NT2/D1 (cell line): ENCODE measurements around the genes PTCH1 and ERCC6L2.

DNA sequence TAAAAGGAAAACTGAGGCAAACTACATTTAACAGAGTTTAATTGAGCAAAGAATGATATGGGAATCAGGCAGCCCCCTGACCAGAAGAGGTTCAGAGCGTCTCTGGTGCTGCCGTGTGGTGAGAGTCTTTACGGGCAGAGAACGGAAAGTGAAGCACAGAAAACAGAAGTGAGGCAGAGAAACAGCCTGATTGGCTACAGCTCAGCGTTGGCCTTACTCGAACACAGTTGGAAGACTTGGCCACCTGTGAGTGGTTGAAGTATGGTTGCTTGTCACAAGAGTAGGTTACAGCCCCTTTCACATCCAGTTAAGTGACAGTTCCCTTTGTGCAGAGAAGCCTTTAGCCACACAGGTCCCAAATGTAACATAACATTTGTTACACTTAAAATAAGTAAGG, 16.9 kb upstream of the FBP1 start:
- RRBS, 2 experiments, result no CpG with 5 or more reads among the region's 6 CpGs

GRCh38 chr9:94925569-94926466, 199.3 kb downstream of the AOPEP start:
- RRBS, 2 experiments, result no CpG with 5 or more reads among the region's 12 CpGs

DNA sequence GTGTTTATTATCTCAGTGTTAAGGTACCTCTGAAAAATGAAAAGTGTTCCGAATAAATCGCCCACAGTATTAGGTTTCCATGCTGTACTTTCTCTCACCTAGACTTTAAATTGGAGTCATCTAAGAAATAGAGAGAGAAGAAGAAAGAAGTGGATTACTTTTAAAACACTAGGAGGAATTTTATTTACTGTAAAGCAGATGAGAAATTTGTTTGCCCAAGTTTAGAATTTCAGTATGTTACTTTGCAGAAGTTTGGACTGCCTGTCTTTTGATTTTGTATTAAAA, 279.3 kb downstream of the AOPEP start:
- RRBS, 2 experiments, result no CpG with 5 or more reads among the region's 2 CpGs

DNA sequence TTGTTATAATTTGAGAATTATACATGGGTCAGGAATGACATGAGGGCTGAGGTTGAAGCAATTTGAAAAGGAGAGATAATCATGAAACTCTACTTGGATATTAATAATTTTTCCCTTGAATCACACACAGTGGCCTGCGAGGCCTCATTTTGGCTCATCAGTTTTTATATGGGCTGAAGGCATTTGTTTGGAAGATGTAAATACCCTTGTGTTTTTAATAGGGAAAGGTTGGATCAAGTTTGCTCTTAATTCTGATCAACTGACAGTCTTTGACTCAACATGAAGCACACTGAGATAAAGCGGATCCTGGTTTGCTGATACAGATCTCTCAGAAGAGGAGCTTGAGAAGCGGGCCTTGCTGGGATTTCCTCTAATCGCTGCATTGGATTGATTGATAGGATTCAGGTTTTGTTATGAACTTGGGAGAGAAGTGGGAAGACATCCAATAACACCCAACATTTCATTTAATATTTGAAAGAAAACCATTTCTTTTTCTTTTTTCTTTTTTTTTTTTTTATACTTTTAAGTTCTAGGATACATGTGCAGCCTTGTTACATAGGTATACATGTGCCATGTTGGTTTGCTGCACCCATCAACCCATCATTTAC, 282.9 kb downstream of the FANCC start:
- RRBS, 2 experiments, result no CpG with 5 or more reads among the region's 4 CpGs

DNA sequence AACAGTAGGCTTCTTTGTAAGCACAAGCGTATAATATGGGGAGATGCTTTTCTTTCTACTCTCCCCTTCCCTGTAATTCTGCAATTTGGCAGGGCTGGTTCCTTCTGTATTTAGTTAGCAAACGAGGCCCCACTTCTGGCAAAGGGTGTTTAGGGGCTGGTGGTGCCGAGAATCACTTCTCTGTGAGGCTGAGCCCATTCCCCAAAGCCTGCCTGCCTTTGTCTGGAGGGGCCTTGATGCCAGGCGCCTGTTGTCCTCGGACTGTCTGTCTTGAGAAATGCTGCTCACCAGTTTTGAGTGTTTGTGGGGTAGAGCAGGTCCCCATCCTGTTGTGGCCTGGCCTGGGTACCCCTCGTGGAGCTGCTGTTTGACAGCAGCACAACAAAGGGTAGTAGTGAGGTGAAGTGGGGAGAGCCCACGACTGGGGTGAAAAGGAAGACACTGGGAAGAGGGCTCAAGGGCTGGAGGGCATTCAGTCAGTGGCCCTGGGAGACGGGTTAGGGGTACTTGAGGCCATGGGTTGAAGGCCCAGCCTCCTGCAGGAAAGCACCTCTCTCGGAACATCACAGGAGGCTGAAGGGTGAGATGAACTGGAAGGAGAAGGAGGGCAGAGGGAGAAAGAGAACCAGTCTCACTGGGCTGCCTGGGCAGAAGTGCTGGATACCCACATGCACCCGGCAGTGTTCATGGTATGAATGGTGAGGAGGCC, 259.0 kb downstream of the FANCC start:
- RRBS, 2 experiments, result no CpG with 5 or more reads among the region's 10 CpGs

GRCh38 chr9:95082693-95083705, 234.5 kb downstream of the FANCC start:
- RRBS, 2 experiments, result 96% methylated on average over 2 of the region's 43 CpGs; no CpG with 5 or more reads in 1 of the 2 experiments

DNA sequence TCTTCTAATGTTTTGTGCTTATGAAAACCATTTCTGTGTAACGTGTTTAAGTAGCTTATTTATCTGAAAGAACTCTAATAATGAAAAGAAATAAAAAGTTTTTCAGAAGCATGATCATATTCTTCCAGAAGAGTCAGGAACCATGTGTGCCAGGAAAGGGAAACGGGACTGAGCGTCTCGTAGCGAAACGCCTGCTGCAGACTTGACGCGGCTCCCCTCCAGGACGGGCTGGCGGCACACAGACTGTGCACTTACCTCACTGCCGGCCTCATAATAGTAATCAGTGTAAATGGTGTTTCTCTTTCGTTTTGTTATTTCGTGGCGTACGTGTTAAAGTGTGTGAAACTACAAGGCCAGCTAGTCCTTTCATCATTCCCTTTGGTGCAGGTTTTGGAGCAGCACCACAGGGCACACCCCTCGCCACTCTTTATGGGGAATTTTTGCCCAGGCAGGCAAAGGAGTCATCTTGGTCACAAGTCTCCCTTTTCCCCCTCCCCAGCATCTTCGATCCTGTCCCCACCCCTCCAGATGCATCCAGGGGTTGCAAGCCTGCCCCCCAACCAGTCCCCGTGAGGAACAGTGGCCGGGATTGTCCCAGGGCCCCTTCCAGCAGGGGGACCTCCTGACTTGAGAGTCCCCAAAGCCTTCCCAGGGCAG, 233.2 kb downstream of the FANCC start:
- RRBS, 2 experiments, result no CpG with 5 or more reads among the region's 19 CpGs

GRCh38 chr9:95084885-95085402, 232.6 kb downstream of the FANCC start:
- RRBS, 2 experiments, result no CpG with 5 or more reads among the region's 18 CpGs

- RRBS, 2 experiments, result no CpG with 5 or more reads among the region's 21 CpGs
These were observed 224.9 kb downstream of the FANCC start for GRCh38 chr9:95092356-95093341.

- RRBS, 2 experiments, result no CpG with 5 or more reads among the region's 22 CpGs
These were observed 173.2 kb downstream of the FANCC start for GRCh38 chr9:95144129-95144864.

GRCh38 chr9:95443983-95445094, 64.7 kb downstream of the PTCH1 start:
- RRBS, 2 experiments, result no CpG with 5 or more reads among the region's 23 CpGs

- RRBS, 2 experiments, result under 1 to 1% methylated on average over 8 of the region's 40 CpGs
These were observed at the start of gene PTCH1 for GRCh38 chr9:95508985-95509642. TSS of gene PTCH1 (minus strand) at chr9:95509266.

DNA sequence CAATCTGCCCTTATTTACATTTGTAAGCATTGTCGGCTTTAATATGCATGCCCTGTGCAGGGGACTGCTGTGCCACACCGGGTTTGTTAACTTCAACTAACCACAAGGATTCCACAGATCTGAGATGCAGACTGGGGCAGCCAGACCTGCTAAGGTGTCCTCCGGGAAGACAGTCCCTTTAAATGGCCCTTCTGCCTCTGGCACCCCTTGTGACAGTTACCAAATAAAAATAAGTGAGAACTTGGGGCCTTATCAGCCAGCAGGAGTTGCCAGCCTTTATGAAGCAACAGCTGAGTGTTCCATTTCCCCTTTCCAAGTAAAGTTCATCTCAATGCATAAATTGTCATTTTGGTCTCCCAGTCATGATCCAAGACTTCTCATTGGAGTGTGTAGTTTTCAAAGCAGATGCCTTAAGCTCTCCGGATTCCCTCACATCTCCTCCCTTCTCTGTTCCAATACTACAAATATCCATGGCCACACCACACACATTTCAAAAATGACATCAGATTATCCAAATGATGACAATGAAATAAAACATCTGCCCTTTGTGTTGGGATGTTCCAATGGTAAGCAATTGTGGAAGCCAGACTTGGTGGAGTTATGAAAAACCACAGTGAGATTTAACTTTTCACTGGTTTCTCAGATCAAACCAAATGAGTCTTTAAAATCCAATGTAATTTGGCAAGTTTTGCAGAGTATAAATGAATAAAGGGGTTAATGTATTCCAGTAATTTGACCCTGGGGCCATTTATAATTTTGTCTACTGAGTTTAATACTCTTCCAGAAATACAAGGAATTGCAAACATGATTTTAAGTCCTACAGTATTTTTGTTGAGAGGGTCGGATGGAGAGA, 3.8 kb upstream of the PTCH1 start:
- RRBS, 2 experiments, result 2 to 4% methylated on average over 2 of the region's 5 CpGs

DNA sequence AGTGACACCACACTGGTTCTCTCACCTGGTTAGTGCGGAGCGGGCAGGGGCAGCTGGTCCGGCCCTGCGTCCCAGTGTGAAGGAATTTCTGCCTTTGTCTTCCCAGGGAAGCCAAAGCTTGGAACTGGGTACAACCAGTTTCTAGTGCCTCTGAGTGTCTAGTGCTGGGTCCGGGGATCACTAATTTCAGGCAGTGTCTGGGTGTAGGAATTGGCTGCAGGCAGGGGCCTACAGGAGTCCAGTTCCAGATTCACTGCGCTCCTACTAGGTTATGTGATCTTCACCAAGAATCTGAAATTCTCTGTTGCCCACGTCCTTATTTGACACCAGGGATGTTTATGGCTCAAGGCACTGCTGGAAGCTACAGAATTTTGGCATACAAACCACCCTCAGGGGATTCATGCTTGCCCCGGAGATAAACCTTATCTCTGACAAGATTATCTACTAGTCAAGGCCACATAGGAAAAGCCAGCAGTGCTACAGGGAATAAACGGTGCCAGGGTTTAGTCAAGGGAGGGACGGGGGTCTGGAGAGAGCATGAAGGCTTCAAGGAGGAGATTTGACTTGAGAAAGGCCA, 120.5 kb upstream of the ERCC6L2 start:
- RRBS, 2 experiments, result 70% methylated on average over 2 of the region's 10 CpGs; no CpG with 5 or more reads in 1 of the 2 experiments

DNA sequence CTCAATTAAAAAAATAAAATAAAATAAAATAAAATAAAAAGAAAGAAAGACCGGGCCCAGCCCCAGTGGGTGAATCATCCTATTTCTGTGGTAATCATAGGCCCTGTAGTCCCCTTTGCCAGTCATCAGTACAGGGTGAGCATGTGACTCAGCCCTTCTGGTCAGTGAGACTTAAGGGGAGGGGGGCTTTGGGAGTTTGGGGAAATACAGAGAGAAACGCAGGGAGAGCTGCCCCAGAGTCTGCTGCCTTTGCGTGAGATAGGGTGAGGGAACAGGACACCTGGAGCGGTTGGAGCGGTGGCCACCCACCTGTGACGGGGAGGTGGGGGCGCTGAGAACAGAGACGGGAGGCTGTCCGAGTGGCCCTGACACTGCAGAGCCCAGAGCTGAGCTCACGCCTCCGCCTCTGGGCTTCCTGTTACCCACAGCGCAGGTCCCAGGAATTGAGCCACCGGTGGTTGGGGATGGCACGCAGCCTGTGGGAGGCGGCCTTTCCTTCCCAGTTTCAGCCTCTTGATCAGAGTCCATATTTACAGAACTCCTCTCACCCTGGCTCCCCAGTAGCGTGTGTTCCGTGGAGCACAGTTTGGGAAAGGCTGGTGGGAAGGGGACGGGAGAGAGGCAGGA, 92.0 kb upstream of the ERCC6L2 start:
- RRBS, 2 experiments, result no CpG with 5 or more reads among the region's 18 CpGs

GRCh38 chr9:95874846-95875742, at the start of gene ERCC6L2:
TSS of gene ERCC6L2 (plus strand) at chr9:95875691.
- RRBS, 2 experiments, result under 1 to 1% methylated on average over 6 of the region's 58 CpGs

- RRBS, 2 experiments, result no CpG with 5 or more reads among the region's 6 CpGs
These were observed 96.8 kb downstream of the ERCC6L2 start for GRCh38 chr9:95971979-95972978.

DNA sequence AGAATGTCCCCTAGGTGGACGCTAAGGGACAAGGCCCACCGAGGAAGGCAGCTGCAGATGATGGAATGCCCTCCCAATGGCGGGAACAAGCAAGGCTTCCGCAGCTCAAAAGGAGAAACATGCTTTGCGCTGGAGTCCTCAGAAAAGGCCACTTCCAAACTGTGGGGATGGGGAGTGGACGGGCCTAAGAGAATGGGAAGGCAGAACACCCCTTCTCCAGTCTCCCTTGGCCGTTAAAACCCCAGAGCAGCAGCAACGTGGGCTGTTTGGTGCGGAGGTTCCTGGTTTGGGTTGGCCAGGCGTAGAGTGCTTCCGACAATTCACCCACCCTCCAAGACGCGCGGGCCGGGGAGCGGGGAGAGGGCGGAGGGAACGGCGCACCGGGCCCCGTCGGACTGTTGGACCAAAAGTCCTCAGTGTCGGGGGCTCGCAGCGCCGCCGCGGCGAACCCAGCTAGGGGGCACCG, 145.1 kb downstream of the ERCC6L2 start:
- RRBS, 2 experiments, result 1 to 3% methylated on average over 7 of the region's 30 CpGs

DNA sequence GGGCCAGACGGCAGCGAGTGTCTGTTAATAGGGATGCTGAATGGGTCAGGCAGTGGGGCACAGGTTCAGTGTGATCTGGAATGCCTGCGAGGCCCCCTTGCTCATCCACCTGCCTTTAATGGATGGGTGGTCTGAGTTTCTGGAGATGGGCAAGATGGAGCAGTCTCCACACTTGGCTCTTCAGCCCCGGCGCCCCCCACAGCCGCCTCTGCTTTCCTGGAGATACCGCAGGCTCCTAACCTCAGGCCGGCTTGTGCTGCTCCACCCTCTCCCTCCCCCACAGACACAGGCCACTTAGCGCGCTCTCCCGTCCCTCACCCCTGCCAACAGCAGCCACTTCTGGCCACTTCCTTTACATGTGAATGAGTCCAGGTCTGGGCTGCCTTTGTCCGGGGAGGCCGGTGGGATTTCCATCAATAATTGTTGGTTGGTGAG, 147.2 kb downstream of the ERCC6L2 start:
- RRBS, 2 experiments, result under 1 to 1% methylated on average over 5 of the region's 13 CpGs

DNA sequence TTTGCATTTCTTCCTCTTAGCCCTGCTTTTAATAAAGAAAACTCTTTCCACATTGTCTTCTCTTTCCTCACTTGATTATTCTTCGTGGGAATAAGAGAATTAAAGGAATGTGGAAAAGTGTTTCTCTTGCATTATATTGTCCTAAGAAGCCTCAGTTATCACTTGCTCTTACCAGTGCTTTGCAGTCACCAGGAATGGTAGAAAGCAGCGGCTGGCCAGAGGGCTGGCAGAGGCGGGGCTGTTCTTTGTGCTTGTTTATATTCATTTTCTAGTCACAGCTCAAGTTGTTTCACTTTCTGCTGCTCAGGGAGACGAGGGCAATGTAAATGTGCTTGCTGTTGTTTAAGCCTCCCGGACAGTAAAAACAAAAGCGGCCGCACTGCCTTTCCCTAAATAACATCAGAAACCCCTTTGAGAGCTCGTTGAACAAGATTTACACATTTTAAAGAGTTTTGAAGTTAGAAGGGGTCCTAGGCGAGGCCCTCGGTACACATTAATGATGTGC, 164.7 kb downstream of the HSD17B3 start:
- RRBS, 2 experiments, result no CpG with 5 or more reads among the region's 10 CpGs